Daoy (cell line): ENCODE measurements around the genes CCDC85A and VRK2.

DNA sequence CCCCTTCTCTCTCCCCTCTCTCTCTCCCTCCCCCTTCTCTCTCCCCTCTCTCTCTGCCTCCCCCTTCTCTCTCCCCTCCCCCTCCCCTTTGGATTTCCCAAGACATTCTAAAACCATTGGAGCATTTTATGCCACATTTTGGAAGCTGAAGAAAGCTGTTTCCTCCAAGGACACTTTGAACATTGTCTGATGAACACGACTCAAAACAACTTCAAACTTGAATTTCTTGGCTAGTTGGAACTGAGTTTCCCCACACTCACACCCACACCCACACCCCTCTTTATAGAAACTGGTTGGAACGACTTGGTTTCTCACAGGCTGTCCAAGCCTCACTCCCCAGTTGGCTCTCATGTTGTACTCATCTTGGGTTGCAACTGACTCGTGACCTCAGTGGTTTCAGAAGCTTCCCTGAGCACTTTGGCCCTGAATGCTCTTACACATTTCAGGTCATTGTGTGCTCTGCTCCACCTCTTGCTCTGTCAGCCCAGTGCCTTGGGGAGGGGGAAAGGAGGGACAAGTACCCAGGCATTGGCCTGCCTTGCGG lies 105.0 kb downstream of the RTN4 start:
- RAMPAGE, long total RNA = no peak

- RAMPAGE, long total RNA = no peak
Measured at GRCh38 chr2:54947269-54947836, 102.9 kb downstream of the RTN4 start.

GRCh38 chr2:55119520-55120034 lies 69.3 kb upstream of the RTN4 start:
- RAMPAGE, long total RNA = no peak

GRCh38 chr2:55133652-55134387 lies 83.6 kb upstream of the RTN4 start:
- RAMPAGE, long total RNA = no peak

- RAMPAGE, long total RNA = no peak
Measured at GRCh38 chr2:55134388-55134862, 84.2 kb upstream of the RTN4 start.

GRCh38 chr2:55279997-55280642 lies 11.1 kb upstream of the MTIF2 start:
- RAMPAGE, long total RNA = no peak

DNA sequence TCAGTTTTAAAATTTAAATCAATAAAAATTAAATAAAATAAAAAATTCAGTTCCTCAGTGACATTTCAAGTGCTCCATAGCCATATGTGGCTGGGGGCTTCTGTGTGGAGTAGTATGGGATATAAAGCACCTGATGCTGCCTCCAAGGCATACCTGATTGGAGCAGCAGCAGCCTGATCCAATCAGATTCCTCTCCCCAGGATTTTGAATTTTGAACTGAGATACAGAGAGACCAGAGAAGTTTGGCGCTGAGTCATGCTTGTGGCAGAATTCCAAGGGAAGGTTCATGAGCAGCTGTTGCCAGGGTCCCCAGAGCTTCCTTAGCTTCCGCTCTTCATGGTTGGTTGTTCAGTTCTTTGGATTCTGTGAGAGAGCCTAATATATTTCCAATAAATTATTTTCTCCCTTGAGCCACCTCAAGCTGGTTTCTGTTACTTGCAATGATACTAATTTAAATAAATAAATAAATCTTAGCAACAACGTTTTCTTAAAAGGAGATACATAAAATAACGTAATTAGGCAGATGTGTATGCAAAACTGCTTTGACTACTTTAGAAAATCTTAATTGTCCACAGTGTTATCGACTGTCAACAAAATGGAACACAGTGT lies 28.9 kb upstream of the CFAP36 start:
- RAMPAGE, long total RNA = no peak

- RAMPAGE, long total RNA = no peak
Measured at GRCh38 chr2:55530378-55530765, 10.9 kb downstream of the CFAP36 start.

DNA sequence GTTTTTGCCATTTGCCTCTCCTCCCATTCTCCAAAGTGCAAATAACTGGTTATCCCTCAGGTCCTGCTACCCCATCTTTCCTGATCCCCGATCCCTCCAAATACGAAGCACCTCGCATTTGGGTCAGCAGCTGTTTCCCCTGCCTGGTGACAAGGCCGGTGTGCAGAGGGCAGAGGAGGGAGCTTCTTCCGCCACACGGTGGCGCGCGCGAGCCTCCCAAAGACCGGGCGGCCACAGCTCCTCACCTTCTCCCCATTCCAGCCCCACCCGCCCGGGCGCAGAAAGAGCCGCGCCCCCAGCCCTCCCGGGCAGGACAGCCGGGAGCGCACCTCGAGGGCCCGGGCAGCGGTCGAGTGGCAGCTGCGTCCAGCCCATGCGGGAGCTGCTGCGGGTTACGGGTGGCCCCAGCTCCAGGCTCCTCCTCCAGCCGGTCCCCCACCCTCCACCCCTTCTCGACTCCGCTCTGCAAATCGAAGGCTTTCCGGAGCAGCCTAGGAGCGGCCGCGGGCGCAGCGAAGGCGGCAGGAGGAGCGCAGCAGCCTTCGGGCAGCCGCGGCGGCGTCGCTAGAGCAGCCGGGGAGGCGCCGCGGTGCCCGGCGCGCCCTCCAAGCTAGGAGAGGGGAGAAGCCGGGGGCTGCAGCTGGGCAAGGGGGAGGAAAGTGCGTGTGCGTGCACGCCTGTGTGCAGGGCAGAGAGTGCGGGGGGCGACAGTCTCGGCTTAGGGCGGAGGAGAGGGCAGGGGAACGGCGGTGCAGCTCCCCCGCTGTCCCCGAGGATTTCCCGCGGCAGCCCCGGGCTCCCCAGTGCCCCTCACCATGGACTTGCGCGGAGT lies at the start of gene CCDC85A:
CCDC85A (plus strand) TSS at position 449 of the 832 bp plus-strand sequence.
- RAMPAGE, long total RNA = no peak

DNA sequence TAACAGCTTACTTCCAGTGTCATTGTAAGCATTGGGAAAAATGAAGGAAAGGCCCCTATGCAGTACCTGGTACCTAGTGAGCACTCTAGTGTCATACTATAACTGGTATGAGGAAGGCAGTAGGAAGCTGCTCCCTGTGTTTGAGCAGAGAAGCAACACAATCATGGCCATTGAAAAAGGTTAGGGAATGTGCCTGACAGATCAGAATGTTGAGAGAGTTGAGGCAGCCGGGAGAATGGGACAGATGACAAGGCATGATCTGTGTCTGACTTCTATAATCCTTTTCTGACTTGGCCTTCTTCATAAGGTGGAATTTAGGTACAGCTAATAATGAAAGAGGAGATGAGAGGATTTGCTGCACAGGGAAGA lies 52.3 kb downstream of the CCDC85A start:
- RAMPAGE, long total RNA = no peak

- RAMPAGE, long total RNA = no peak
Measured at GRCh38 chr2:57908984-57909207, 137.7 kb upstream of the VRK2 start.

- RAMPAGE, long total RNA = no peak
Measured at GRCh38 chr2:58023648-58023885, 23.0 kb upstream of the VRK2 start.

- RAMPAGE, long total RNA = start-site peak on the plus strand at chr2:58046672-58046715, 59 and 26 reads in 2 replicates; start-site peak on the plus strand at chr2:58046781-58046817, 42 and 26 reads in 2 replicates
Measured at GRCh38 chr2:58046217-58047394, at the start of gene VRK2. Gene VRK2, plus strand, starts transcription at chr2:58046806.

DNA sequence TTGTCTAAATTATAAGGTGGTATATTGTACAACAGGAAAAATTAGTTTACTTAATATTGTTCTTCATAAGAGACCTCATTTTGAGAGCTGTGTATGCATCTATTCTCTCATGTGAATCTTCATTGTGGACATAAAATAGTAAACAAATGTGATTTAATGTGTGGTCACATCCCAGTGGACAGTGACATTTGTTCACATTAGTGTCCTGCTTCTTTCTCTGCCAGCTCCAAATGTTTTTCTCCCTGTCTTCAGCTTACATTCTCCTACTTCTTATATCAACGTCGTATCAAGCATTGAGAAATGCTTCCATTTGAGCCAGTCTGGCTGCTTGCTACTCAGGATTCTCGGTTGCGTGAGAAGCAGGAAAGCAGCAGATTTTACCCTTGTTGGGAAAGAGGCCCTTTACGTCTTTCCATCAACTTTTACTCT lies 61.0 kb downstream of the VRK2 start:
- RAMPAGE, long total RNA = no peak

- RAMPAGE, long total RNA = no peak
Measured at GRCh38 chr2:58365171-58365520, 124.0 kb upstream of the FANCL start.

DNA sequence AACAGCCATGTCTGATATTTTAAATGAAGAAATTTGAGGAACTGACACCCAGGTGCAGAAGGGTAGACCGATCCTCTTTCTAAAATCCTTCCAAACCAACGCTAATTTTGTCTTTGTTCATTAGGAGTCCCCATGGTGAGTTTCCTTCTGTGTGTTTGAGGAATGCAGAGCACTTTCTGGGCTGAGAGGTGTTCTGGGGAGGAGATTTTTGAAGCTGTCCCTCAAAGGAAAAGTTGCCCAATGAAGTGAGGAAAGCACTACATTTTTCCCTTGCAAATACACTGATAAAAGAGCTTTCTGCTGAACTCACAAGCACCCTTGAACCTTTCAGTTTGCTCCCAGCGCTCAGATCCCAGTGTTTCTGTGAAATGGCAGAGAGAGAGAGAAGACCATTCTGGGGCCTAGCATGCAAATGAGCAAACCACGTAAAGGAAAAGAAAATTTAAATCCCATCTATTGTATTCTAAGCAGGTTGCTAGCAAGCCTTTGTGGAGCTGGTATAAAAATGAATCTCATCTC lies 299.6 kb upstream of the FANCL start:
- RAMPAGE, long total RNA = no peak

- RAMPAGE, long total RNA = no peak
Measured at GRCh38 chr2:58981073-58981492, 740.0 kb upstream of the FANCL start.

- RAMPAGE, long total RNA = no peak
Measured at GRCh38 chr2:60083870-60084438, 469.5 kb downstream of the BCL11A start.

GRCh38 chr2:60301023-60301477 lies 252.4 kb downstream of the BCL11A start:
- RAMPAGE, long total RNA = no peak

DNA sequence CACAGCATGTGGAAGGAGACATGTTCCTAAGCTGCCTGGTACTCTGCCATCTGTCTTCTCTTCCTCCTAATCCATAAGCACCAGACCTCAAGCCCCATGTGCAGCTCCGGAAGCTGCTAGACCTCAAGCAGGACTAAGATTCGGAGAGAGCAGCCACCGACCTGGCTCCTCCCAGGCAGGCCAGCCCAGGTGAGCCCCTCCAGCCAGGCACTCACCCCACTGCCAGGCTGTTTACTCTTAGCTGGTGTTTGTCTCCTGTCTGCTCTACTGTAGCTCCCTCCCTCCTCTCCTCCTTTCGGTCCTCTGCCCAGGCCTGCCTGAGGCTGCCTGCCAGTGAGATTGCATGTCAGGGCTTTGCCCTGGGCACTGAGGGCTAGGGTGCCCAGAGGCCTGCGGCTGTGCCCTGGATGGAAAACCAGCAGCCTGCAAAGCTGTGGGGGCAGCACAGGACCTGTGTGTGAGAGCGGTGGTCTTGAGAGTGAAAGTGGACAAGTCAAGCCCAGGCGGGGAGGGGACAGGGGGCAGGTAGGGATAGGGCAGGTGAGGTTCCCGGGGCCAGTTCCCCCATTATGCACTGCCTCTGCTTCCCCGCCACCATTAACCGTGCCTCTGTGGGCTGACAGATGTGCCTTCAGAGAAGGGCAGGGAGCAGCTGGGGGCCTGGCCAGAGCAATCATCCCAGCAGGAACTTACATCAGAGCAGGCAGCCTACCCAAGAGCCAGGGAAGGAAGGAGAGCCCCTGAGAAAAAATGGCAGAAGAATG lies 53.5 kb downstream of the BCL11A start:
- RAMPAGE, long total RNA = no peak